ENCODE measurements around a stretch of chr7.

DNA sequence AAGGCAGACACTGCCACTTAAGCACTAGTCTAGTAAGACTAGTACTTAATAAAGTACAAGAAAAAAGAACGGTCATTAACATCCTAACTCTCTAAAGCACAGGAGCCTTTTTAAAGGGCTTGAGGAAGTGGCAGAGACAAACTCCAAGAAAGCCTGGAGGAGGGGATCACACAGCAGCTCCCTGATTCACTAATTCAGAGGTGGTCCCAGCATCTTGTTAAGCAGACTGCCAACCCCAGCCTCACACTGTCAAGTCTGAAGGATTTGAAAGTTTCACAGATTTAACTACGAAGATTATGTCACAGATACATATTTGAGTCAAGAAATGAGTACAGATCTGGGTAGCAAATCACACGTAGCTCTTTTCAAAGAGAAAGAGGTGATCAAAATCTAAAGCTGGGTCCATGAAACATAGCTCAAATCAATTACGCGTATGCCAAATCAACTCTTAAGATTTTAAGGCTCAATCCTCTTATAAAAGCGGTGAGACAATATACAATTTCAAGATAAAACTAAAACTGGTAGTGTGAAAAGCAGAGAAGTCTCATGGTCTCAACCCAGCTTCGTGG, 230.0 kb upstream of the MKLN1 start:
- PRO-cap = unidirectional peak, minus-strand start at position 257 of the sequence

GRCh38 chr7:131103873-131104504, 223.7 kb upstream of the MKLN1 start:
- PRO-cap = no peak

- PRO-cap = no peak
Observed at GRCh38 chr7:131190298-131191310, 137.1 kb upstream of the MKLN1 start.

DNA sequence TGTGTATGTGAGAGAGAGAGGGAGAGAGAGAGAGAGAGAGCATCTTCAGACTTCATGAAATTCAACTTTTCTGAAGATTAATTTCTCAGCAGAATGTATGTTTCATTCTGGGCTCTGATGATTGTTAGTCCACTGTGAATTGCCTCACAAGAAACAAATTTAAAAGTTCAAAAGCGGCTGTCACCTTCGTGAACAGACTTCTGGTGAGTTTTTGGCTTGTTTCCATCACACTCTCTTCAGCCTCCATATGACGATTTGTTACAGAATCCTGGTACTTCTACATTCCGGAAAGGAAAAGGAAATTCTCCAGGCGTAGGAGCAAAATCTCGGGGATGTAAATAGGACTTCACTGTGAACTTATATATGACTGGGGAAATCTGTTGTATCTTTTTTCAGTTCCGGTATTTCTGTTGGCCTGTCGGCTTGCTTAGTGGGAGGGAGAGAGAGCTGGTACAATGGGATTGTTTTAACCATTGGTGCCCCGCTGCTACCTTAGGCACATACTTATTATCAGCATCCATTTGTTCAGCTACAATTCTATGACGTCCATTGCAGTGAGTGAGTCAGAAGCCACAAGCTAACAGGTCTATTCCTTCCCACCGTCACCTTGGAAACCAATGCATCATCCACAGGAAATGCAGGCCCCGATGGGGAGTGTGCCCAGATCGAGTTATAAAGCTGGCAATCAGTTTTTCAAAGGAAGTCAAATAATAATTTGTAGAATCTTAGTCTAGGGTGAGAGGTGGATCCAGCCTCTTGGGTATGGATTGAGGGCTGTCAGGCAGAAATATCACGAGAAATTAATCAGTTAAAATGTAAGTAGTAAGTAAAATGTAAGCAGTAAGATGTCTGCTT, 92.1 kb upstream of the MKLN1 start:
- PRO-cap = bidirectional peak, plus-strand start at position 728 of the sequence, minus-strand start at position 560 of the sequence

GRCh38 chr7:131298537-131298974, 29.1 kb upstream of the MKLN1 start:
- PRO-cap = no peak

DNA sequence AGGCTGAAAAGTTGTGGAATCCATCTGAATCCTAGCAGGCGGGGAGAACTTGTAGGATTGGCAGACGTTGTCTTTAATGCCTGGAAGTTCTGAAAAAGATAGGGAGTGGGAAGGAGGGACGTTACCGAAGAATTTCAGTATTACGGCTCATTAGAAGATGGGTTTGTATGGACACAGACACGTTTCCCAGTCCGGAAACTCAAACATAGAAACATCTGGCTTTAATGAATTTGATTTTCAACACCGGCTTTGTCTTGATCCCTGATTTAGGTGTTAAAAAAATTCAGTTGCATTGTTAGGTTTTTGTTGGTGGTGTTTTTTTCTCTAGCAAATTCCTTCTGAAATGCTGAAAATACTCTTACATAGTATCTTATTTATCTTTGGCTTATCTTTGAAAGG, 841 bp downstream of the MKLN1 start:
- PRO-cap = no peak

DNA sequence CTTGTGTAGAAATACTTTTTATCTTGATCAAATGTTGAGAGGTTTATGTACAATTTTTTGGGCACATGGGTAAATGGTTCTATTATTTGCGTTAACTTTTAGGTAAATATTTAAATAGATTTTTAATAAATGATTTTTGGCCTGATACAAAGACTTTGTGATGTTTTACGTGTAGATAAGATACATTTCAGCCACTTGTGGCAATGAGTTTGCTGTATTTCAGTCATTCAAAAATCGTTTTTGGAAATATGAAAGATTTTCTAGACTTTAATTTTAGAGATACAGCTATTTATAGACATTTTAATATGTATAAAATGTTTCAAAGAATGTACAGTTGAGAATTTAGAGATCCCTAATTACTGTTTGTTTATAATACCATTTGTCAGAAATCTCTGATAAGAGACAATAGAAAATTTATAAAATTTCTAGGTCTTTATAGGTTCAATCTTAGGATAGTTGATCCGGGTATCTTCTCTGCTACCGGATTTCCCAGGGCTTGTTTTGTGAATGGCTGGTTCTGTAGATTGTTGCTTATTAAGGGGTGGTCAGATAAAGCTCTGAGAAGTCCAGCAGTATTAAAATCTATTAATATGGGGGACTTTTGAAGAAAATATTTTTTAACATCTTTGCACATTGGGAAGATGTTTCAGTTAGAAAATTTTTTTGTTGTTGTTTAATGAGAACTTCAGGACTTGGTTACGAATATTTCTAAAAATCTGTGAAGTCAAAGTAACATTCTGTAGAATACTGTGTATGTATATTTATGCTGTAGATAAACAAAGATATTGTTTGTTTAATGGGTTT, 7.1 kb downstream of the MKLN1 start:
- PRO-cap = no peak

DNA sequence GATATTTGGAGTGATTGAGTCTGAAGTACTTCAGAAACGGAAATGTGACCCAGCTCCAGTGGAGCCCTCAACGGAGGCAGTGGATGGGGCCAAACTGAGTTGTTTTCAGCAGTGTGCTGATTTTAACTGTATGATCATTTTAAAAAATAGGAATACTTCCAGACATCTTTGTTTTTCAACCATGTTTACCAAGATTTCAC, 114.1 kb downstream of the MKLN1 start:
- PRO-cap = no peak

GRCh38 chr7:131529187-131529633, 27.2 kb downstream of the PODXL start:
- PRO-cap = no peak

DNA sequence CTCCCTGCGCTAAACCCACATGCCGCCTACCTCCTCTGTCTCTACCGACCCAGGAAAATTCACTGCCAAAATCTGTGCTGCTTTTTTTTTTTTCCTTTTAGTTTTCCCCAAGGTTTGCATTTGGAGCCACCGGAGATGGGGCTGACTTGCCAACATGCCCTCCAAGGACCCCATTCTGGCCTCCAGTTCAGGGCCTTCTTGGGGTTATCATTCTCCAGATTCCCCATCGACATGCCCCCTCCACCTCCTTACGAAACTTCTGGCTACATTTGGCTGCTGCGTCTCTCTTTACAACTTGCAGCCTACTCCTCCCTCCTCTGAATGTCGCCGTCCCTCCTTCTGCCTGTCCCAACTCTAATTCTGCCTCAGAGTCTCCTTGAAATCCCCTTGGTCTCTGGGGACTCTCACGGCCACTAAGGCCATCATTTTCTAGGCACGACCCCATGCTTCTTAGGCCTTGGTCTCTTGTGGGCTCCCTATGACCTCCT, 72.2 kb upstream of the PODXL start:
- PRO-cap = no peak

GRCh38 chr7:131629380-131629947, 73.0 kb upstream of the PODXL start:
- PRO-cap = no peak

- PRO-cap = no peak
Observed at GRCh38 chr7:131636053-131636523, 79.7 kb upstream of the PODXL start.

GRCh38 chr7:132256773-132257243, 319.5 kb downstream of the PLXNA4 start:
- PRO-cap = no peak

GRCh38 chr7:132402233-132402490, 174.1 kb downstream of the PLXNA4 start:
- PRO-cap = no peak

- PRO-cap = no peak
Observed at GRCh38 chr7:132614407-132615203, 38.3 kb upstream of the PLXNA4 start.

DNA sequence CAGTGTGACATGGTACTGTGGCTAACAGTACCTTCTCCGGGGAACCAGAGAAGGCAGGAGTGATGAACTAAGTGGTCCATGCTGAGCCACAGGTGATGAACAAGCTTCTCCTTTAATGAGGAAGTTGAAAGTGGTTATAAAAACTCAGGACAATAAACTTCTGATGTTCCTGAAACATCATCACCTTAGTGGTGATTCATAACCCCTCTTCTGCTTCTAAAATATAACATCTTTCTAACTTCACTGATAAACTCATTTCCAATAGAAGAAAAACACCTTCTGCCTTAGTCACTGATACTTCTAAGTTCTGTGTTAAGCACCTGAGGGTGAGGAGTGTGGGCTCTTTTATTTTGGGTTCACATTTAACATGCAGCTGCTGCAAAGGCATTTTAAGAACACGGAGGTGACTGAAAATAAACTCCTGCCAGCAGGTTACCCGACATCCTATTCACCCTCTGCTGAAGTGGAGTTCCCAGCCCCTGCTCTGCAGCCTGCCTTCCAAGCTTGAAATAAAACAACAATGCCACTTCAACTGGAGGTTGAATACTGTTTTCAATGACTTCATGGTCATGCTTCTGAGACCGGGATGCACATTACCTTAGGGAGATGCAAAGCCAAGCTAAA, 202.8 kb upstream of the PLXNA4 start:
- PRO-cap = no peak

- PRO-cap = bidirectional peak, plus-strand start at chr7:133253680, minus-strand start at chr7:133253585
Observed at GRCh38 chr7:133253513-133254080, 719 bp downstream of the EXOC4 start.

DNA sequence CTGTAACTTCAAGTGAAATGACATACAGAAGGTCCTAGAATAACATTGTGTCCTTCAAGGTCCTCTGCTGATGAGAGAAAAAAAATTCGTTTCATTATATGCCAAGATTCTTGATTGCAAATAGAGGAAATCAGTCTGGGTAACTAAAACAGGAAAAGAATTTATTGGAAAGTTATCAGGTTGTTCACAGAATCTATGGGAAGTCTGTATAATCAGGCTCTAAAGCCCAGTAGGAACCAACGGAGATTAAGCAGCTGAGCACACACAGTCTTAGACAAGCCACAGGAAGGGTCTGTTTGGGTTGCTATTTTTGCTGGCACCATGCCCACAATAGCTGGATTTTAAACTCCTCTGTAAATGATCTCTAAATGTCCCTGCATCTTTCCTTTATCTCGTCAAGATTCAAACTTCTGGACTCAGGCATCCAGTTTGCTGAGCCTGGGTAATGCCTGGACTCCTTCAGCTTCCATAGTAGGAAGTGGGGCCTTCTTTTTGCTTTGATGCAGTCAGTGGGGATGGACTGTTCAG, 57.6 kb downstream of the EXOC4 start:
- PRO-cap = no peak

GRCh38 chr7:133424047-133424584, 171.2 kb downstream of the EXOC4 start:
- PRO-cap = no peak

DNA sequence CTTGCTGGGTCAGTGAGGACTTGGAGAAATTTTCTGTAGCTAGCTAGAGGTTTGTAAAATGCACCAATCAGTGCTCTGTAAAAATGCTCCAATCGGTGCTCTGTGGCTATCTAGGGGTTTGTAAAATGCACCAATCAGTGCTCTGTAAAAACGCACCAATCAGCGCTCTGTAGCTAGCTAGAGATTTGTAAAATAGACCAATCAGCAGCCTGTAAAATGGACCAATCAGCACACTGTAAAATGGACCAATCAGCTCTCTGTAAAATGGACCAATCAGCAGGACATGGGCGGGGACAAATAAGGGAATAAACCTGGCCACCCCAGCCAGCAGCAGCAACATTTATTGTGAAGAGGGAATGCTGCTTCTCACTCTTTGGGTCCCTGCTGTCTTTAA, 347.6 kb upstream of the LRGUK start:
- PRO-cap = no peak